Islet of Langerhans (tissue), 1 donor: ENCODE measurements around a stretch of chr3.

- RRBS: no CpG with 5 or more reads among the region's 1 CpG
These were observed 542 bp upstream of the RNF7 start for GRCh38 chr3:141737590-141737921.

DNA sequence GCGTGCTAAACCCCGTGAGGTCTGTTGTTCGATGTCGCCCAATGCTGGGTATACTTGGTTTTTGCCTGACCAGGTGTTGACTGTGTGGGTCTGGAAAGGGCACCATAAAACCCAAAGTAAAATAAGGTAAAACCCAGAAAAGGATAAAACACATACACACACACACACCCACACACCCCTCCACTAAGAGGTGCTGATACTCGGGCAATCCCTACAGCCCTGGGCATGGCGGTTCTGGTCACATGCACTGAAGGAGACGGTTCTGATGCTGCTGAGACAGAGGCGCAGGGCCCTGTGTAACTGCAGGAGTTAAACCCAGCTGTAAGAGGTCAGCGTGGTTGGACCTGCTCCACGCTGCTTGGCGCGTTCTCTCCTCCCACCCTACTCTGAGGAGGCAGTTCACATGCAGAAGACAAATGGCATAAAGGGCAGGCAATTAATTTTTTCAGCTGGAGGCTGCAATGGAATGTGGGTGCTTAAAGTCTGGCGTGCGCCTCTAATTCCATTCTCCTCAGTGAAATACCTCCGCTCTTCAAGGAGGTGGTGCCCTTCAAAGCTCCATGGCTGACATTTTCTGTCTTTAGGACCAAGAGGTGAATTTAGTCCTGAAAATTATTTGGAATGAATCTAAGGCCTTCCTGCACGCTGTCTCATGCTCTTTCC is 35.2 kb downstream of the GRK7 start:
- RRBS: no CpG with 5 or more reads among the region's 16 CpGs

- RRBS: no CpG with 5 or more reads among the region's 3 CpGs
These were observed 10.3 kb downstream of the GK5 start for GRCh38 chr3:142215174-142215478.

DNA sequence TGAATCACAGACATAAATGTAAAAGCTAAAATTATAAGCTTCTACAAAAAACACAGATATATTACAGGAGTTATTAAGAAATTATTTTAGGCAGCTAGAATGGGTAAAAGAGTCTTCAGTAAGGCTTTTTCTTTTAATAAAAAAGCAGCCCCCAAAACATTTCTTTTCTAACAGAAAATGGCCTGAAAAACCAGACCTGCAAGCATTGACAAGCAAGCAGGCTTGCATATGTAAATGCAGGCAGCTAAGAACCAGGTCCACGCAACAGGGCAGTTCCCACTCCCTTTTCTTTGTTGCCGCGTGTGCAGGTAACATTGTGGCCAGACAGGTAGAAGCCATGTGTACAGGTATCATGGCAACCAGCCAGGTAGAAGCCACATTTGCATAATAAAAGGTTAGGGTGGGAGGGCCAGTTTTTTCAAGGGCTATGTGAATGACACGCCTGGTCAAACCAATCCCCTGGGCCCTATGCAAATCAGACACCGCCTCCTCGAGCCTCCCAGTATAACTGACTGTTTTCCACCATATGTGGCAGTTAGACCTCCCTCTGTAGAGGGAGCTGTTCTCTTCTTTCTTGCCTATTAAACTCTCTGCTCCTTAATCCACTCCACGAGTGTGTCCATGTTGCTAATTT is 22.1 kb downstream of the PCOLCE2 start:
- RRBS: no CpG with 5 or more reads among the region's 7 CpGs

DNA sequence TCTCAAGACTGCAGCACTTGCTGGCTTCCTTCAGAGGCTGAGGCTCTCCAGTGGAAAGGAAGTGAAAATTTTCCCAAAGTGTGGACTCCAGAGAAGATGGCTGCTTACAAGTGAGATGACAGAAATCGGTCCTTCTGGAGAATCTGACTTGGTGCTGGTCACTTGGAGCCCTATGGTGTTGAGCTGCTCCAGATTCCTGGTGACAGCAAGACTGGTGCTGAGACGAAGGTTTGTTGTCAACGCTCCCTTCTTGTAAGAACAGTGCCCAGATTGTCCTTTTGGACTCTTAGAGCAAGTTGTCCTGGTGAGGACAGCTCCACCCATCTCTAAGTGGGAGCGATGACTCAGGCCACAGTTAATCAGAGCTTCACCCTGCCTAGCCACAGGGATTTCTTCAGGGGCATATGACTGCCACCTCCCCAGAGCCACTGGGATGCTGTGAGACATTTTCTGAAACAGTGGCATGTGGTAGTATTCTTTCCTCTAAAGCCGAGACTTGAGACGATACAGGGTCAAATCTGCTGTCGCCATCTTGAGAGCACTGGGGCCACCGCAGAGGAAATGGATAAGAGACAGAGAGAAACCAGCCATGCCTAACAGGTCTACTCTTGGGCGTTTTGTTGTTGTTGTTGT is 15.7 kb upstream of the PCOLCE2 start:
- RRBS: no CpG with 5 or more reads among the region's 9 CpGs

- RRBS: no CpG with 5 or more reads among the region's 5 CpGs
These were observed 53.4 kb upstream of the CHST2 start for GRCh38 chr3:143066112-143066680.

DNA sequence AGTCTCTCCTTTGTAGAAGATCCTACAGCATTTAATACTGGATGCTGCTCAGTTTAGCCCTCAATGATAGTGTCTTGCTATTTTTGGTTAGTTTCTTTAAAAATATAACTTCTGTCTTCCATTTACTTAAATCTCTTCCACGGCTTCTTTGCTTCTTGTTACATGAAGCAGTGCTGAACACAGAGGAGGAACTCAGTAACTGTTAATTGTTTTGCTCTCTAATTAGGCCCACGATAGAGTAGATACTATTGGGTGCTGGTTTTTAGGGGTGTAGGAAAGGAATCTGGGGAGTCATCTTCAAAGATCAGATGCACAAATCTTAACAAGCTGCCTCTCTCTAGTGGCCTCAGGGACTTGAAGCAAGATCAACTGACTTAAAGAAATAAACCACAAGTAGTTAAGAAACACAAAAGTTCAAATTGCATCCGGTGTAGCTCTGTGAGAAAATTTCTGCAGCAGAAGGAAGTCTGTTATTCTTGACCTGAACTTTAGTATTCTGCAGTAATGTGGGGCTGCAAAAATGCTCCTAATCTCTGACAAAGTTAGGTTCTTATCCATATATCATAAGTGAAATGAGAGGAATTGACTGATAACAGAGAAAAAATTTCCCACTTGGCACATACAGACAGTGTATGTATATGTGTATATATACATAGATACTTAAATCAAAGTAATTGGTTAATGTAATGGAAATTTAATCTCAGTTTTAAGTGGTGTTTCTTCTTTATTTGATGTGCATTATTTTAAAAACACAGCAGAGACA is 51.7 kb downstream of the CHST2 start:
- RRBS: no CpG with 5 or more reads among the region's 3 CpGs

DNA sequence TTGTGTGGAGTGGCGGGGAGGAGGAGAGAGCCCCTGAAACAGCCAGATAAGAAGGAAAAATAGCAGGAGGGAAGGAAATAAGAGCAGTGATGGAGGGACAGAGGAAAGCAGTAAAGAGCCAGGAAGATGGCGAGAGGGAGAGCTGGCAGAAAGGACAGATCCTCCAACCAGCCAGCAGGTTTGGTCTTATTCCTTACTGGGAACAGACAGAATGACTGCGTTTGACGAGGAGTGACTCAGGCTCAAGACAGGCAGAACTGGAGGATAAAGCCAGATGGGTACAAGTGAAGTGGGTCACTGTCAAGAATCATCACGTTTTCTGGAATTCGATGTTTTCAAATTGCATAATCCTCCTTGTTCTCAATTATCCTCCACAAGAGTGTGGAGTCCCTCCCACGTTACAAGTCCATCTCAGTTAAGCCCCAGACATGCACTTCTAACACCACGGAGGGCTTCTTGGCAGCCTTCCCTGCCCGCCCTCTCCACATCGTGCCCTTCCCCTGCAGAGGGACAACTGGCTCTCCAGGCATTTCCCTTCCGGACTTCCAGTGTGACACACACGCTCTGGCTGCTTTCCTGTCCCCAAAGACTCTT is 183.1 kb downstream of the CHST2 start:
- RRBS: no CpG with 5 or more reads among the region's 12 CpGs

- RRBS: no CpG with 5 or more reads among the region's 4 CpGs
These were observed 138.4 kb downstream of the DIPK2A start for GRCh38 chr3:144109950-144110443.

DNA sequence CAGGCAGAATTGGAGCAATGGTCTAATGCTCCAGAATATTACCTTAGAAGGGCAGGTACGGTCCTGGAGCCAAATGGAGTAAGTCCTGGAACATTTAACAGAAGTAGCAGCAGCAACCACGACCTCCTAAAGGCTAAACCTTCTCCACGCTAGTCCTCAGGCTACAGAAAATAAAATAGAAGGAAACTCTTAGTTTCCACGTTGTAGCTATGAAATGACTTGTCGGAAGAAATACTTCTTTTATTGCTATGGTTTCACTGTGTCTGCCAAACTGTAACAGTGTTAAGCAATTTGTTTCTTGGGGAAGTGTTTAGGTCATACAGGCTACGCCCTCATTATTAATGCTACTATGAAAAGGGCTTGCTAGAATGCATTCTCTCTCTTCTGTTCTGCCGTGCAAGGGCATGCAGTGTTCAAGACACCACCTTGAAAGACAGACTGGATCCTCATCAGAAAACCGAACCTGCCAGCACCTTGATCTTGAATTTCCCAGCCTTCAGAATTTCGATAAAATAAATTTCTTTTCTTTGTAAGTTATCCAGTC is 462.8 kb downstream of the PLOD2 start:
- RRBS: no CpG with 5 or more reads among the region's 9 CpGs

DNA sequence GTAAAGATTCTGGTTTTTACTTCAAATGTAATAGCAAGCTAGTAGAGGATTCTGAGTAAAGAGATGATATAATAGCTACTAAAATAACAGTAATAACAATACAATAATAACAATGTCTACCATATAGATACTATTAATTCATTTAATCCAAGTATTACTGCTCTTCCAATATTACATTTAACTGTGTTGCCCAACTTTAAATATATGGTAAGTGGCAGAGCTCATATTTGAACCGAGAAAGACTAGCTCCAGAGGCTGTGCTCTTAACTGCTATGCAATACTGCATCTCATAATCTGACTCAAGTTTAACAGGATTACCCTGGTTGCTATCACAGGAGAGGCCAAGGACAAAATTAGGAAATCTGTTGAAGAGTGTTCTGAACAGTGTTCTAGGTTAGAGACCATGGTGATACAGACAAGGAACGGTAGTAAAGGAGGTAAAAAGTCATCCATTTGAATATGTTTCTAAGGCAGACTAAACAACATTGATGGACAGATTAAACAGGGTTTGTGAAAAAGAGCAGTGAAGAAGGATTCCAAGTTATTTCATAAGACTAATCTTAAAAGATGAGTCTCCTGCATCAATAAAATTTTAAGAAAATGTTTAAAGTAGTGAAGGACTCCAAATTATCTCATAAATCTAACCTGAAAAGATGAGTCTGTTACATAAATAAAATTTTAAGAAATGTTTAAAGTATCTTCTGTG is 22.1 kb downstream of the PLOD2 start:
- RRBS: no CpG with 5 or more reads among the region's 2 CpGs

- RRBS: no CpG with 5 or more reads among the region's 7 CpGs
These were observed 8.2 kb downstream of the PLOD2 start for GRCh38 chr3:146152546-146153449.

DNA sequence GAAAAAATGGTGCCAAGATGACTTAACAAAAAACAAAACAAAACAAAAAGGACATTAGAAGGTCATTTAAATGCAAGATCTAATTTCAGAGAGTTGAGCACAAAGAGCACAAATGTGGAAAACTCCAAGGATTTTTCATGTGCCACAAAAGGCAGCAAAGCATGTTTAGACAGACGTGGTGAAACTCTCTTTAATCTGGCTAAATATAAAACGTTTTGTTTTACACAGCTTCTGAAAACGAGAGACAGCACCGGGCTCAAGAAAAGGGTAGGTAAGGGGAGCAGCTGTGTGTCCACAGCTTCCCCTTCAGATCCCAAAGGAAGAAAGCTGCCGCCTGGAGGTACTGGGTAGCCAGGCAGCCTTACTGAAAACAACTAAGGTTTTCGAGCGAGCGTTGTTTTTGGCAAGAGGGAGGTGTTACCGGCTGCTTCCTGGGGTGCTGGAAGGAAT is 953 bp downstream of the PLOD2 start:
- RRBS: no CpG with 5 or more reads among the region's 9 CpGs

GRCh38 chr3:146235198-146235908 is 15.6 kb downstream of the PLSCR4 start:
- RRBS: no CpG with 5 or more reads among the region's 3 CpGs

DNA sequence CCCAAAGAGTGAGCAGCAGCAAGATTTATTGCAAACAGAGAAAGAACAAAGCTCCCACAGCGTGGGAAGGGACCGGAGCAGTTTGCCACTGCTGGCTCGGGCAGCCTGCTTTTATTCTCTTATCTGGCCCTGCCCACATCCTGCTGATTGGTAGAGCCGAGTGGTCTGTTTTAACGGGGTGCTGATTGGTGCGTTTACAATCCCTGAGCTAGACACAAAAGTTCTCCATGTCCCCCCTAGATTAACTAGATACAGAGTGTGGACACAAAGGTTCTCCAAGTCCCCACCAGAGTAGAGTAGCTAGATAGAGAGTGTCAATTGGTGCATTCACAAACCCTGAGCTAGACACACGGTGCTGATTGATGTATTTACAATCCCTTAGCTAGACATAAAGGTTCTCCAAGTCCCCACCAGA is 161.2 kb downstream of the ZIC4 start:
- RRBS: no CpG with 5 or more reads among the region's 7 CpGs

GRCh38 chr3:147391628-147391949 is 14.8 kb downstream of the ZIC4 start:
- RRBS: no CpG with 5 or more reads among the region's 11 CpGs

DNA sequence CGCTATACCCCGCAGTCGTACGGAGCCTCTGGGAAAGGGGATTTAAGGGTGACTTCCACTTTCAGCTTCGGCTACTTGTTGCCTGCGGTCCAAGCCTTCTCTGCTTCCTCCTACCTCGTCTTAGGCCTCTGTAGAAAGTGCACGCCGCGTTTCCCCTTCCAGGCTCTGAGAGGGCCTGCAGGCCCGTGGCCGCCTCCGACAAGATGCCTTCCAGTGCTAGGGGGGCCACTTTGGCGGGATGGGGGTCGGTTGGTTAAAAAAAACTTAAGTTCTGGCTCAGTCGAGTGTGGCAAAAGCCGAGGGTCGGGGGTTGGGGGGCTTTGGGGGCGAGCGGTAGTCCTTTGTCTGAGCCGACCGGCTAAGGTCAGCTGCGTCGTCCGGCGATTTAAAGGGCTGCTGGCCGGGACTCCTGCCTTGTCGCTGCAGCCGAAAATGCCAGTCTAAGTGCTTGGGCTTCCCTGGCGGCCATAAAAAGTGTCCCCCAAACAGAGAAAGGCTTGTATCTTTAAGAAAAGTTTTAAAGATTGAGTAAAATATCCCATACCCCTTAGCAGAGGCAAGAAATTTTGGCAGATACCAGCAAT is 8.0 kb downstream of the ZIC4 start:
- RRBS: no CpG with 5 or more reads among the region's 30 CpGs

DNA sequence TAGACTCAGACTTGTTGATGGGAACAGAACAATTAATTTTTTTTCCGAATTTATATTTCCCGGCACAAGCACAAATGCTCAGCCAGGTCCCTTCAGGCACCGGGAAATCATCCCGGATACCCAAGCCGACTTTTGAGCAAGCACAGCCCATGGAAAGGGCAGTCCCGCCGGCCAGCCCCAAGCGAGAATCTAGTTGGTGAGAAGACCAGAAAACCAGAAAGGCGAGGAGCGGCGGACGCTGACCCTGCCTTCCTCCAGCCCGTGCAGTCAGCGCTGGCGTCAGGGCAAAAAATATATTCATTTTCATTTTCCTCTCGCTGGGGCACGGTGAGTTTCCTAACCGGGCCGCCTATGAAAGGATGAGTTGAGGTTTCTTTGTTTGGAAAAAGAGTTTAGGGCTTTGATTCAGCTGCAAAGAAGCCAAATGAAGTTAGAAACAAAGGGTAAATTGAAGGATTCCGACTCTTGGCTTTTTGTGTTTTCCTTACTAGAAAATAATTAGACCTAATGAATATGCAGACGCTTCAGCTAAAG is 883 bp upstream of the ZIC4 start:
- RRBS: 12% methylated on average over 6 of the region's 21 CpGs

DNA sequence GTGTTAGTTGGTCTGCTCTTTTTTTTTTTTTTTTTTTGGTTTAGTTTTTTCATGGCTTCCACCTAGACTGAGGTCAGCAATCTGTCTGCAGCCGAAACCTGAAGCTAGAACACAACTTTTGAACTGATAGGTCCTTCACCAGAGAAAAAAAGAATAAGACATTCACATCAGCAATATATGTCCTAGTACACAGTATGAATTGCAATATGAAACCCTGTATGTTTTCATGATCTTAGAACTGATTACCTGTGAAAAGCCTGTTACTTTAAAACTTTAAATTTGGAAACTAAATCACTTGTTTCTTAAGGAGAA is 323.7 kb downstream of the ZIC1 start:
- RRBS: no CpG with 5 or more reads among the region's 1 CpG